Osteocyte (in vitro differentiated cells): ENCODE measurements around the genes KBTBD6, NAA16 and TNFSF11.

- PRO-cap, result no peak
These were observed 13.2 kb downstream of the FOXO1 start for GRCh38 chr13:40653112-40653706.

DNA sequence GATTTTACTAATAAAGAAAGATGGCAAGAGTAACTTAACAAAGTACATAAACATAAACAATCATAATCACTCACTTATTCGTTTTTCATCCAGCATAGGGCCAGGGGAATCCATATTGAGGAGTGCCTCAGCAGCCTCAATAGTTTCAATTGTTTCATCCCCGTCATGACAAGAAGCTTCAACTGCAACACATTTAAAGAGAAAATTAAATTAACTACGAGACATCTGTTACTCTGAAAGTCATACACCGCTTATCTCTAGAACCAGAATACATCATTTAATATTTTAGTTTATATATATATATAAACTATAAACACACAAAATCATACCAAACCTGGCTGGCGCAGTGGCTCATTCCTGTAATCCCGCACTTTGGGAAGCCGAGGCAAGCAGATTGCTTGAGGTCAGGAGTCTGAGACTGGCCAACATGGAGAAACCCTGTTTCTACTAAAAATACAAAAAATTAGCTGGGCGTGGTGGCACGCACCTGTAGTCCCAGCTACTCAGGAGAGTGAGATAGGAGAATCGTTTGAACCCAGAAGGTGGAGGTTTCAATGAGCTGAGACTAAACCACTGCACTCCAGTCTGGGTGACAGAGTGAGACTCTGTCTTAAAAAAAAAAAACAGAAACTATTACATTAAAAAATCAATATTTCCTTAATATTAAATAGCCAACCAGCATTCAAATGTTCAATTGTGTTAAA lies 67.7 kb downstream of the ELF1 start:
- PRO-cap, result no peak

DNA sequence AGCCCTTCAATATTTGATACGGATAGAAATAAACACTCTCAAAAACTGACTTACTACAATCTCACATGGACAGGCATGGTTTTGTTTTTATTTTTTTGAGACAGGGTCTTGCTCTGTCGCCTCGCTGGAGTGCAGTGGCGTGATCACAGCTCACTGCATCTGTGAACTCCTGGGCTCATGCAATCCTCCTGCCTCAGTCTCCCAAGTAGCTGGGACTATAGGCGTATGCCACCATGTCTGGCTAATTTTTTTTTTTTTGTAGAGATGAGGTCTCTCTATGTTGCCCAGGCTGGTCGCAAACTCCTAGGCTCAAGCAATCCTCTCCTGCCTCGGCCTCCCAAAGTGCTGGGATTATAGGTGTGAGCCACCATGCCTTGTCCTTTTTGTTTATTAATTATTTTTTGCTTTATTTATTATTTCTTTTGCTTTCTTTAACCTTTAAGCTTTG lies 51.6 kb downstream of the ELF1 start:
- PRO-cap, result no peak

GRCh38 chr13:40992855-40993919 lies 25.9 kb downstream of the ELF1 start:
- PRO-cap, result no peak

GRCh38 chr13:41004652-41005368 lies 14.3 kb downstream of the ELF1 start:
- PRO-cap, result no peak

DNA sequence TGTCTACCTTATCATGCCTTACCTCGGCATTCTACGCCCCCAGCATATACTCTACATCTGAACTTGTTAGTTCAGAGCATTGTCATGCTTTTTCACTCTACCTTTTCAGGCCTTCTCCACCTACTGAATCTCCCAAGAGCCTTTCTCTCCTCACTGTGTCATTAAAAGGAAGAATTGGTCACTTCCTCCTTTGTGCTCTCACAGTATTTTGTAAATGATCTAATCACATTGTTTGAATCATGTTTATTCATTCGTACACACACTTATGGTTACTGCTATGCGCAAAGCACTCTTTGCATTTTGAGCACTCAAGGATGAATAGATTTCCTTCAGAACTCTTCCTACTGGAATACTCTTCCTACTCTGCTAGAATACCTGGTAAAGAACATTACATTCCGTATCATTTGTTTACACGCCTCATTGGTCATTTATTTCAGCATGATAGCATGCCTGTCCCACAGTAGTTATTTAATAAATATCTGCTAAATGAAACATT lies 15.8 kb upstream of the ELF1 start:
- PRO-cap, result no peak

- PRO-cap, result no peak
These were observed 6.2 kb upstream of the WBP4 start for GRCh38 chr13:41055002-41055637.

- PRO-cap, result bidirectional peak, plus-strand start at chr13:41132987, minus-strand start at chr13:41132734
These were observed at the start of gene KBTBD6 for GRCh38 chr13:41131992-41133226. Gene KBTBD6 (minus strand): TSS chr13:41132802.

DNA sequence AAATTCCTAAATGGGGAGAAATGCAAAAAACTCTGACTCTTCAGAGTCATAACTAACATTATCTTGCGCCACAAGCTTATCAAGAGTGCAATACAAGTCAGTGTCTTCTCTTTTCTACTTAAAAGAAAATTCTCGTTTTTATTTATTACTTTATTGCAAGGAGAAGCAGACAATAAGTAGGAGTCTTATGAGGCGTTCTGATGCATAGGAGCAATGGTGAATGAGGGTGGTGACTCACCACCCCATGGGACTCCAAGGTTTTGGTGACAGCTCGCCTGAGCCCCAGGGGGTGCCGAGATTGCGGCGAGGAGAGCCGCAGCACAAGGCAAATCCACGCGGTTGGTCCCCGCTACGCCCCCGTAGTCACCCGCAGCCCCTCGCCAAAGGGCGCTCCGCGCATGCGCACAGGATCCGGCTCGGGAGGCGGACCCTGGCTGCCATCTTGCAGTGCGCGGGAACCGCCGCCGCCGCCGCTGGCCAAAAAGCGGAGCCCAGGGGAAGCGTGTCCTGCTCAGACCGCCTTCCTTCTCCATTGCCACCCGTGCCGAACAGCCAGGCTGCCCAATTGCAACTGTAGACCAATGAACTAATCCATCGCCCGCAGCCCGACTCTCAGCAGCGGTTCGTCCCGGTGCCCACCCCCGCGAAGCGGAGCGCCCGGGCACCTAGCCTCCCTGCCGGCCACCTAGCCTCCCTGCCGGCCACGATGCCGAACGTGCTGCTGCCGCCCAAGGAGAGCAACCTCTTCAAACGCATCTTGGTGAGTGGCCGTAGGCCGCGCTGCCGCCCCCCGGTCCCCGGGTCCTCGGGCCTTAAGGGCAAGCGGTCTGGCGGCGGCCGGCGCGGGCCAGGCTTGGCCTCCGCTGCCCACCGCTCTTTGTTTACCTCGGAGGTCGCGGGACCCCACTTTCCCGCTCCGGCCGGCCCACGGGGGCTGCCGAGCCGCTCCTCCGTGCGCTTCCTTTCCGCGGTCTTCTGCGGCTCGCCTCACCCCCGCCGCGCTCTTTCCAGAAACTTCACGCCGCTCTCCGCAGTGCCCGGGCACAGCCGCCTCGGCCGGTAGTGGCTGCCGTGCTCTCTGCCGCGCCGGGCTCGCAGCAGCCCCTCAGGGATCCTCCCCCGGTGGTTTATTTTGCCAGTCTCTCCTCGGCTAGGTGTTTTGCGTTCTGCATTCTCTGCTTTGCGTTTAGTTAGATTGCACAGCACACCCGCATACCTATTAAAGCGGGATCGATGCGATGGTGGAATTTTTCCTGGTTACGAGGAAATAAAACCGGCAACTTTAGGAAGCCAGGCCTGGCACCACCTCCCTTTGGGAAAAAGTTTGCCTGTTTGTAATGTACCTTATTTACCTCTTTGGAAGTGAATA lies at the start of gene NAA16:
Gene NAA16 (plus strand): TSS at position 445 of the 1,369 bp plus-strand sequence.
- PRO-cap, result bidirectional peak, plus-strand start at position 410 of the sequence, minus-strand start at position 396 of the sequence; bidirectional peak, plus-strand start at position 1,019 of the sequence, minus-strand start at position 979 of the sequence

DNA sequence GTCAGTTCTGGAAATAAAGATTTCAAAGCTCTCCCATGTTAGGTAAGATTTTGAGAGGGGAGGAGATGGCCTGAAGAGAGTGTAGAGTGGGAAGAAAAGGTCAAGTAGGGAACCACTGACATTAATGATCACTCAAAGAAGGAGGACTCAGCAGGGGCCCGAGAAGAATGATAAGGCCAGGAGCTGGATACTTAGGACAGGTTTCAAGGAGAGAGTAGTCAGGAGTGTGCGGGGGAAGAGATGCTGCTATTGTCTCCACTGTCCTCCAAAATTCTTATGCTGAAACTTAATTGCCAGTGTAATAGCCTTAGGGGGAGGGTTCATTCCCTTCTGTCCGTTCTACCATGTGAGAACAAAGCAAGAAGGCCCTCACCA lies 40.0 kb upstream of the RGCC start:
- PRO-cap, result no peak

- PRO-cap, result no peak
These were observed 4.3 kb downstream of the RGCC start for GRCh38 chr13:41461530-41462153.

DNA sequence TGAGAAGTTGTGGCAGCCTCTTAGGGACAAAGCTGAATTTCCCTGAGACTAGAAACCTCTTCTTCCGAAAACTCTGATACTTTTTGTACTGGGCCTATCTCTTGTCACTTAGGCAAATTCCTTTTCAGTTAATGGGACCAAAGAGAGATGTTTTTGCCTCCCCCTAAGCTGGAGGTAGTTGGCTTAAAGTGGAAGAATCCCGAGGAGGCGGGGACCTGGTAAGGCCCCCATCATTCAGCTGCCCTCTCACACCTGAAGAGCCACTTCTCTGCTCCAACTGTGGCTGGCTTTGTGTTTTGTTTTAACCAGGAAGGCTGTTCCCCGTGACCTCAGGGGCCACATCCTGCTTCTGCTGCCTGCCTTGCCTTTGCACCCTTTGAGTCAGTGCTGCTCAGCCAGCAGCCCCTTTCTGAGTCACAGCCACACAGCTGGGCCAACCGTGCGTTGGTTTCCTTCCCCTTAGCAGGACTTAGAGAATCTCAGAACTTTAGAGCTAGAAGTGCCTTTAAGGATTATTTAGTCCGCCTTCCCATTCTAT lies 7.7 kb downstream of the RGCC start:
- PRO-cap, result no peak

DNA sequence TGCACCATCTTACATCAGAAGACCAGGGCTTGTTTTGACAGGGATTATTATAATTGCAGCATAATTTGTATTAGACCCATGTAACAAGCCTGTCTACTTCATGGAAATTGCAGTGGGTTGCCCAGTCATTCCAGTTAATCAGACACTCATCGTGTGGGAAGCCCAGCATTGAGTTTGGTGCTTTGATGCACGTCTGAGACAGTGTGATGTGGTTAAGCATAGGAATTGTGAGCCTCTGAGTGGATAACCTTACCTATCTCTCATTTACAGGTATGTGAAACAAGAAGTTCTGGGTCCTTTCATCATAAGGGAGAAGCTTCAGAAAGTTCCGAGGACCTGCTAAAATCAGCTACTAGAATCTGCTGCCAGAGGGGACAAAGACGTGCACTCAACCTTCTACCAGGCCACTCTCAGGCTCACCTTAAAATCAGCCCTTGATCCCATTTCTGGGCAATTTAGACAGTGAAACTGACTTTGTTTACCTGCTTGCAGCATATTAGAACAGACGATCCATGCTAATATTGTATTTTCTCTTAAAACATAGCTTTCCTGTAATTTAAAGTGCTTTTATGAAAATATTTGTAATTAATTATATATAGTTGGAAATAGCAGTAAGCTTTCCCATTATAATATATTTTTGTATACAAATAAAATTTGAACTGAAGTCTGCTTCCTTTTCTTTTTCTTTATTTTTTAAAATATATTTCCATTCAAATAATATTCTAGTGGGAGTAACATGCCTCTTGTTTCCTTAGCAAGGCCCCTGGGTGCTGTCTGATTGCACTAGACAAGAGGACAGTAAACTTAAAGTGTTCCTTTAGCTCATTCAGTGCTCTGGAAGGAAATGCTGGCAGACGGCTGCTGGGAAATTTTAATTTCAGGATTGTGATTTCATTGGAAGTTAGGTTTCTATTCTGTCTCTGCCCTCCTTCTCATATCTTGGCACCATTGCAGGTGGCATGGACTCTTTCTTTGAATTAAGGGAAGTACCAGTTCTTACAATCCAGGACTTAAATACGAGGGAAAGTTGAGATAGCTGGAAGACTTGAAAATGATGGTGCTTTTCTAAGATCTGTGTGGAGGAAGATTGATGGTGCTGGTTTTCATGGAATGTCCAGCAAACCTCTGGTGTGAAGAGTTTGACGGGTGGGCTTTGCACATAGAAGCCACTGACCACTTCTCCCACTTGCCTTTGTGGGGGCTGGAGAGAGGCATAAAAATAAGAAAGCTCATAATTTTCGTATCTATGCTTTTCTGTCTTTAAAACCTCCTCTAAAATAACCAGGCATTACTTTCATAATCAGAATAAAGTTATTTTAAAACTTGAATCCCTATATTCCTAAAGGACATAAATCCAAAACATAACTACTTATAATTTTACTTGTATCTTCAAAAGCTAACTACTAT lies 13.4 kb downstream of the RGCC start:
- PRO-cap, result no peak

GRCh38 chr13:41696311-41697735 lies 239.5 kb downstream of the RGCC start:
- PRO-cap, result no peak

GRCh38 chr13:41974631-41974898 lies 13.7 kb upstream of the VWA8 start:
- PRO-cap, result no peak

DNA sequence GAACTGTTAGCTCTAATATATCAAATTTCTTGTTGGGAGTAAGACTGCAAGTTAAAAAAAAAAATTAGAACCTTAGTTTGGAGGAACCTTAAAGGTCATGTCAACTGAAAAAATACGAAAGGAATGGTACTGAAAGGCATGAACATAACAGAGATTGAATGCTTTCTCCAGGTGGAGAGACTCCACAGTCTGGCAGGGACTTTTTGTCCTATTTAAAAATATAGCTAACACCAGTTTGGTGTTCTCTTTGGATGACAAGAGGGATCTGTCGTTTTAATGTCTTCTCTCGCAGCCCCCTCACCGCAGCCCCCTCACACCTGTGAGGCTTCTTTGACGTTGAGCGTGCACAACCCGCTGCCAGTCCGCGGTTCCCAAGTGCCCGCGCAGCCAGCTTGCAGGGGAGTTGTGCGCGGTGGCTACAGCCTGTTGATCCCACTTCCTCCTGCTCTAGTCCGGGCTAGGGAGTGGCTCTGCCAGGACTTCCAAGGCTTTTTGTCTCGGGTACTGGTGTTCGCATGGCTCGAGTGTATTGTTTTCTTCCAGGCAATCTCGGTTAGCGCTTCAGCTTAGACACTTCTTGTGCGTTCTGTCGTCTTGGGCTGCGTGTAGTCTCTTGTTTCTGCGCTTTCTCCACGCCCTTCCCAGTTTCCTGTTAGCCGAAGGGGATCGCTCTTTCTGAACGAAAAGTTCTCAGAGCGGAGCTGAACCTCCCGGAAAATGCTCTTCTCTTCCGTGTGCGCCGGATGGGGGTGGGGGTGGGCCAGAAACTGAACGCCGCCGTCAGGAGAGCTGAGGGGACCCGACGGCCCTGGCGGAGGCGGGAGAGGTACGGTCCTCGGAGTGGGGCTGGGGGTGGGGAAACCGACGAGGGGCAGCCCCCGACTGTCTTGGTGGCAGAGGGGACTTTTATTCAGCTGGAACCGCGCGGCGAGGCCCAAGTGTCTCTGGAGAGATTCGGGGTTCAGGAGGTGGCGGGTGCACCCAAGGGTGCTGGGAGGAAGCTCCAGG lies 868 bp upstream of the DGKH start:
- PRO-cap, result bidirectional peak, plus-strand start at position 450 of the sequence, minus-strand start at position 402 of the sequence

DNA sequence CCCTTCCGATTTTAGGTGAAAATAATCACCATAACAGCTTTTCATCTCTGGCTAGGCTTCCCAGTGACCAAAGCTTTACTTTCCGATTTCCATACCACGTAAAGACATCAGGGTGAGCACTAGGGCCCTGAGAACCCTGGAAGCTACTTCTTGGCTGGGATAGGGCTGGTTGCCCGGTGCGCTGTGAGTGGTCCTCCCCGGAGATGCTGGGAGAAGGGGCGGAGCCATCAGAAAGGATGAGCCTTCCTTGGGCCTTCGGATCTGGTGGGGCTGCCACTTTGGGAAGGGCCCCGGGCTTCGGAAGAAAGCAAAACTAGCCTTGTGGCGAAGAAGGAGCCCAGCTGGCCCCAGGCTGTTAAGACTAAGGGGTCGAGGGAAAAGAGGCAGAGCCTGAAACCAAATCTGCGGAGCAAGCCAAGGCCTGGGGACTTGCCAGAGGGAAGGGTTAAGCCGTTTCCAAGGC lies 654 bp upstream of the AKAP11 start:
- PRO-cap, result bidirectional peak, plus-strand start at position 247 of the sequence, minus-strand start at position 178 of the sequence

GRCh38 chr13:42313345-42314032 lies 41.5 kb downstream of the AKAP11 start:
- PRO-cap, result no peak

DNA sequence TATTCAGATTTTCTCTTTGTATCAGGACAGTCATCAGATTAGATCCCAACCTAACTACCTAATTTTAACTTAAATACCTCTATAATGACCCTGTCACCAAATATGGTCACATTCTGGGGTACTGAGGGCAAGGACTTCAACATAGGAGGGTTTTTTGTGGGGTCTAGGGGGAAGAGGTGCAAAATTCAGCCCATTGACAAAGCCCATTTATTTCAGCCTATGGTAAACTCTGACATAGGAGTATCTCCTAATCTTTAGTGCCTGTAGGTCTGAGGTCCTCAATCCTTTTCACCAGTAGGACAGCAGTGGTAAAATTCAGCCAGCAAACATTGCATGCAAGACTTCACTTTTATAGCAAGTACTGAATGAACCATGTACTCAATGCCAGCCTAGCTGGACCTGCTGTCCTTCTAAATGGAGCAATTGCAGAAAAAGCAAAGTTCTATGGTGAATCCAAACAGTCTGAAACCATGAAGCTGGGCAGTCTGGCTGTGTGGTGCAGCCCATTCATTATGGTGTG lies 21.0 kb upstream of the TNFSF11 start:
- PRO-cap, result no peak

DNA sequence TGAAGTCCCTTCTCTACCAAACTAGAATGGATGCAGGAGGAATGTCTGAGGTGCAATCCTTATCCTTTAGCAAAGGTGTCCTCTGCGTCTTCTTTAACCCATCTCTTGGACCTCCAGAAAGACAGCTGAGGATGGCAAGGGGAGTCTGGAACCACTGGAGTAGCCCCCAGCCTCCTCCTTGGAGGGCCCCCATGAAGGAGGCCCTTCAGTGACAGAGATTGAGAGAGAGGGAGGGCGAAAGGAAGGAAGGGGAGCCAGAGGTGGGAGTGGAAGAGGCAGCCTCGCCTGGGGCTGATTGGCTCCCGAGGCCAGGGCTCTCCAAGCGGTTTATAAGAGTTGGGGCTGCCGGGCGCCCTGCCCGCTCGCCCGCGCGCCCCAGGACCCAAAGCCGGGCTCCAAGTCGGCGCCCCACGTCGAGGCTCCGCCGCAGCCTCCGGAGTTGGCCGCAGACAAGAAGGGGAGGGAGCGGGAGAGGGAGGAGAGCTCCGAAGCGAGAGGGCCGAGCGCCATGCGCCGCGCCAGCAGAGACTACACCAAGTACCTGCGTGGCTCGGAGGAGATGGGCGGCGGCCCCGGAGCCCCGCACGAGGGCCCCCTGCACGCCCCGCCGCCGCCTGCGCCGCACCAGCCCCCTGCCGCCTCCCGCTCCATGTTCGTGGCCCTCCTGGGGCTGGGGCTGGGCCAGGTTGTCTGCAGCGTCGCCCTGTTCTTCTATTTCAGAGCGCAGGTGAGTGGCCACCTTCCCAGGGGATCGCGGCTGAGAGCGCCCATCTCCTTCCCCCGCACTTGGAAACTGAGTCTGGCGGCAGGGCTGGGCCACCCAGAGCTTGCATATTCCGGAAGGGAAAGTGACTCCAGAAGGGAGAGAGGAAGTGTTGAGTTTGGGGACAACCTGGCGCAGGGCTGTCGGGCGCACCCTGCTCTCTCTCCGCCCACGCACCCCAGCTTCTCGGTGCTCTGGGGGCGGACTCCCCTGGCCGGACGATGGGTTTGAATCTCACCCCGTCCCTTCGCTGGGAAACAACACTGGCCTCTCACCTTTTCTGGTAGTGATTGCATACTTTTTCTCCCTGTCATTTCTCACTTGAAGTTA lies at the start of gene TNFSF11:
Gene TNFSF11 (plus strand): TSS at position 357 of the 1,093 bp plus-strand sequence.
- PRO-cap, result no peak